ENCODE measurements around the gene GGTA1.

DNA sequence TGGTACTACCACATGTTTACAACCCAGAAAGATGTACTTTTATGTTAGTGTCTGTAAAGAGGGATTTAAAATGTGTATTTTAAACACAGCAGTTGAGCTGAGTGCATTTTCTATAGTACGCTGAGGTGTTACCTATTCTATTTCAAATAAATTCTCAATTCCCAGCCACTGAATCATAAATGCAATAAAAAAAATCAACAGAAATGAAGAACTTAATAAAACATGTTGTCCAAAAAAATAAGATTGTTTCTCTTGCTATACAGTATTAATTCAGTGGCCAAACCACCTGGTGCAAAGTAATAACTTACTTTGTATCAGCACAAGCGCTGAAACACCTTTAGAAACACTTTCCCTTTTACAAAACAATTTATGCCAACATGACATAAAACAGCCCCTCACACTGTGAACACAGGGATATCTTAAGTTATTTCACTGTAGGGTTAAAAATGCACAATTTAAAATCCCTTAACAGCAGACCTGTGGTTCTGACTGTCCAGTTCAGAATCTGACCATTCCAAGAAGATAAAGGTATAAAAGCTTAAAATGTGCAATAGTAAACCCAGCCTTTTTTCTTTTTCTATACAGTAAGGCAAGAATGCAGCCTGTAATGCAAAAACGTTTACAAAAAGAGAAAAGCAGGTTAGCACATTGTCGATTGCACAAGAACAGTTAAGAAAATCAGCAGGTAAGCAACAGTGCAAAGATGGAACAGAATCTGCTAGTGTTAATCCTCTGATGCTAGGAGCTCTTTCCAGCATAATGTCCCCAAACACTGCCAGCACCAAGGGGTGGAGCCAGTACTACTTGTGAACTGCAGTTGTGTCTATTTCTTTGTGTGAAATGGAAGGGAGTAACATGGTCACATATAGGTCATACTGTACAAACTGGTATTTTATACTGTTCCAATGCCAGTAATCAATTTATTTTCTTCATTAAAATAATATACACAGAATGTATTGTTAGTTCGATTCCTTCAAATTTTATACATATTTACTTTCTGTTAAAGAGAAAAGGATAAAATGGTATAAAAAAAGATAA is 21.6 kb downstream of the RAB14 start:
- PRO-cap = no peak
- RAMPAGE, long total RNA, 4 experiments = no peak in any of the 4 experiments

DNA sequence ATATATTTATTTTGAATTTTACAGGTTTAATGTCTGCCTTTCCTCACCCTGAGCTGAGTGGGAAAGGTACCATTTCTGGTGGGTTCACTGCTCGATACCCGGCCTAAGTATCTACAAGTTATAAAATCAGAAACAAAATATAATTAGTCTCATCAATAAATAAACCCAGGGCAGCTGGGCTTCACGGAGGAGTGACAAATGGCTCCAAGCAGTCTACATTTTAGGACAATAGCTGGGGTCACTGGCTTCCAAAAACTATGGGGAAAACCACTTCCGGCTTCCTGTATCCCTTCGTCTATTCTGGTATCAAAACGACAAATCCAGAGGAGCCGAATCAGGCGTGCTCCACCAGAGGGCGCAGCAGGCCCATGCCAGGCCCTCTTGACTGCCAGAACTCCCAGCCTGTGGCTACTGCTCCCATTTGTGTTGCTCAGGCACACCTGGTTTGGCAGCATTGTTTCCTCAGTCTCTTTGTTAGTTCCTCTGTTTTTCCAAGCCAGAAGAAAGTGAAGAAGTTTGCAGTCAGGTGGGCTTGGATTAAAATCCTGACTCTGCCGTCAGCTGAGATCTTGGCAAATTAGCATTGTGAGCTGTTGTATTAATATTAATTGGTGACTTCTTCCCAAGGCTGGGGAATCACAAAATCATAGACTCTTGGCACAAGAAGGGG is 11.5 kb upstream of the RAB14 start:
- PRO-cap = no peak
- RAMPAGE, long total RNA, 4 experiments = no peak in any of the 4 experiments

- PRO-cap = no peak
- RAMPAGE, long total RNA, 4 experiments = no peak in any of the 4 experiments
These were observed 6.9 kb upstream of the GSN start for GRCh38 chr9:121260934-121261577.

- PRO-cap = bidirectional peak, plus-strand start at chr9:121289281, minus-strand start at chr9:121289159; bidirectional peak, plus-strand start at chr9:121289520, minus-strand start at chr9:121289496
- RAMPAGE, long total RNA, 4 experiments = no peak in any of the 4 experiments
These were observed 21.2 kb downstream of the GSN start for GRCh38 chr9:121288811-121289857.

- PRO-cap = bidirectional peak, plus-strand start at chr9:121299831, minus-strand start at chr9:121299602
- RAMPAGE, long total RNA, 4 experiments = no peak in any of the 4 experiments
These were observed 31.7 kb downstream of the GSN start for GRCh38 chr9:121299366-121300441.

GRCh38 chr9:121332354-121332881 is 37.6 kb downstream of the STOM start:
- PRO-cap = no peak
- RAMPAGE, long total RNA, 4 experiments = start-site peak on the plus strand in 4 of 4 experiments, at chr9:121332444-121332636 at its widest, 311 to 1,206 reads per replicate

DNA sequence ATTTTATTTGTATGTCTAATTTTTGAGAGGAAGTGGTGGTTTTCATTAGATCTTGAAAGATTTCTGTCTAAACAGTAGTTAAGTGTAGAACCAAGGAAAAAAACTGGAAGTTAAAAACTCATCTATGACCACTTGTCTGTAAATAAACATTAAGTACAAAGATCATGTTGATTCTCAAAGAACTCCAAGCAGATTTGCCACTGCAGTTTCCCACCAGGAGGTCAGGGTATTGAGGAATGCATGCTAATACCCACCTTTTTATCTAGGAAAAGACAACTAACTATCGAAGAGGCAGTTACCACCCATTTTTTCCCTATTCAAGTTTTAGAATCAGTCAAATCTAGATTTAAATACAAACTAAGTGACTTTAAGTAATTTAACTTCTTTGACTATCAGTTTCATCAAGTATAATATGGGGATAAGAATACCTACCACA is 1.9 kb downstream of the STOM start:
- PRO-cap = no peak
- RAMPAGE, long total RNA, 4 experiments = no peak in any of the 4 experiments

GRCh38 chr9:121398061-121398882 is 28.2 kb upstream of the STOM start:
- PRO-cap = no peak
- RAMPAGE, long total RNA, 4 experiments = no peak in any of the 4 experiments

GRCh38 chr9:121484723-121485054 is 15.0 kb downstream of the GGTA1 start:
- PRO-cap = no peak
- RAMPAGE, long total RNA, 4 experiments = no peak in any of the 4 experiments

DNA sequence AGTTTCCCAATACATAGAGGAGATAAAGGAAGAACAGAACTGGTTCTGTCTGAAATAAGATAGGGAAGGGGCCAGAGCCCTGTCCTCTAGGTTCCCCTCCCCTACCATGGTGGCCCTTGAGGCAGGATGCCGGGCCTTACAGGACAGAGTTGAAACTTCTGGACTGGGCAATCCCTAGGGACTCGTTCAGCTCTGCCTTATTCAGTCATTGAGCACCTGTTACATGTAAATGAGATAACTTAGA is 1.6 kb downstream of the GGTA1 start:
- PRO-cap = no peak
- RAMPAGE, long total RNA, 4 experiments = no peak in any of the 4 experiments

GRCh38 chr9:121499194-121499634 is 430 bp downstream of the GGTA1 start:
- PRO-cap = unidirectional peak, plus-strand start at chr9:121499403
- RAMPAGE, long total RNA, 4 experiments = no peak in any of the 4 experiments

DNA sequence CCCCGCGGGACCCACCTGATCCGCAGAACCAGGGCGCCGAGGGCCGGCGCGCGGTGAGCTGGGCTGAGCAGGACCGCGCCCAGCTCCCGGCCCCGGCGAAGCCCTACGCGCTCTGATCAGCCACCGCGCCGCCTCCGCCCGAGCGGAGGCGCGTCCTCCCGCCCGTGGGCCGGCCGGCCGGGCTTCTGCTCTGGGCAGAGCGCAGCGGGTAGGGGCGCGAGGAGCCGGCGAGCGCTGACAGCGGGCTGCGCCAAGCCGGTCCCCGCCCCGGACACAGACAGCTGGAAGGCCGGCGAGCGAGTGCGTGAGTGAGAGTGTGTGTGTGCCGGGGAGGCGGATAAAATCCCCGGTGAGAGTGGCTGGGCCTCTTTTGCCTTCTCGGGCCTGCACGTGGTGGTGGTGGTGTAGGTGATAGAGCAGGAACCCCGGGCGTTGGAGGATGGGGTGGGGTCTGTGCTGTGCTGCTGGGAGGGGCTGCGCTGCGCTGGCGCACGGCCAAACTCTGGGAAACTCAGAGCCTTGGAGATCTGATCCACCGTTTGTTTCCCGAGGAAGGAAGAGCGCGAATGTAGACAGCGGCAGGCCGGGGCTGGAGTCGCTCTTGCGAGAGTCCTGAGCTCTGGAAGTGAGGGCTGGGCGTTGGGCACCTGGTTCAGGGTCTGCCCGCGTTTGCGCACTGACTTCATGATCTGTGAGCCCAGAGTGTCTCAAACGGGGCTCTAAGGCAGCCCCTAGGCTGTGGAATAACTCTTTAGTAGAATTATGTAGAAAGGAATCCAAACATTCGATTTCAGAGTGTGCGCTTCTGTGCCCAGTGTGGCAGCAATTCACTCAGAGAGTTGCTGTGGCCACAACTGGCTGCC is at the start of gene GGTA1:
Gene GGTA1 (minus strand): TSS at position 210 of the 863 bp plus-strand sequence.
- PRO-cap = bidirectional peak, plus-strand start at position 195 of the sequence, minus-strand start at position 114 of the sequence
- RAMPAGE, long total RNA, 4 experiments = start-site peak on the plus strand in 1 of 4 experiments, centred at position 200 of the sequence, 8 reads per replicate; start-site peak on the minus strand in 1 of 4 experiments, centred at position 105 of the sequence, 121 reads per replicate

DNA sequence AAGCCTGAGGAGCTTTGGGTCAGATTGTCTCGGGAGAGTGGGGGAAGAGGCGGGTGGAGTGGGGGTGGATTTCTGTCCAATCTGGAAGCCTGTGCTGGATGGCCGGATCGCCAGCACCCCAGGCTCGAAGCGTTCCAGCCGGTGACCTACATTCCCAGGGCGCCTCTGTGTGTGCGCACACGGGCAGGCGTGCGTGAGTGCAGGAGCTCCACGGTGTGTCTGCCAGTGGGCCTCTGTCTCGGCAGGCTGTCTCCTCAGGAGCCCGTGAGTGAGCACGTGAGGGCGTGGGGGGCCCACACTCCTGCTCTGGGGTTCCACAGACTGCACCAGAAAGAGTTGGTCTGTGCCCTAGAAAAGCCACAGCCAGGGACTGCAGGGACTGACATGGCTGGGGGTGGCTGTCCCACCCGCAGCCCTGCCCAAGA is 74.2 kb upstream of the DAB2IP start:
- PRO-cap = unidirectional peak, minus-strand start at position 221 of the sequence
- RAMPAGE, long total RNA, 4 experiments = no peak in any of the 4 experiments

- PRO-cap = no peak
- RAMPAGE, long total RNA, 4 experiments = no peak in any of the 4 experiments
These were observed 43.5 kb upstream of the DAB2IP start for GRCh38 chr9:121607611-121608645.

DNA sequence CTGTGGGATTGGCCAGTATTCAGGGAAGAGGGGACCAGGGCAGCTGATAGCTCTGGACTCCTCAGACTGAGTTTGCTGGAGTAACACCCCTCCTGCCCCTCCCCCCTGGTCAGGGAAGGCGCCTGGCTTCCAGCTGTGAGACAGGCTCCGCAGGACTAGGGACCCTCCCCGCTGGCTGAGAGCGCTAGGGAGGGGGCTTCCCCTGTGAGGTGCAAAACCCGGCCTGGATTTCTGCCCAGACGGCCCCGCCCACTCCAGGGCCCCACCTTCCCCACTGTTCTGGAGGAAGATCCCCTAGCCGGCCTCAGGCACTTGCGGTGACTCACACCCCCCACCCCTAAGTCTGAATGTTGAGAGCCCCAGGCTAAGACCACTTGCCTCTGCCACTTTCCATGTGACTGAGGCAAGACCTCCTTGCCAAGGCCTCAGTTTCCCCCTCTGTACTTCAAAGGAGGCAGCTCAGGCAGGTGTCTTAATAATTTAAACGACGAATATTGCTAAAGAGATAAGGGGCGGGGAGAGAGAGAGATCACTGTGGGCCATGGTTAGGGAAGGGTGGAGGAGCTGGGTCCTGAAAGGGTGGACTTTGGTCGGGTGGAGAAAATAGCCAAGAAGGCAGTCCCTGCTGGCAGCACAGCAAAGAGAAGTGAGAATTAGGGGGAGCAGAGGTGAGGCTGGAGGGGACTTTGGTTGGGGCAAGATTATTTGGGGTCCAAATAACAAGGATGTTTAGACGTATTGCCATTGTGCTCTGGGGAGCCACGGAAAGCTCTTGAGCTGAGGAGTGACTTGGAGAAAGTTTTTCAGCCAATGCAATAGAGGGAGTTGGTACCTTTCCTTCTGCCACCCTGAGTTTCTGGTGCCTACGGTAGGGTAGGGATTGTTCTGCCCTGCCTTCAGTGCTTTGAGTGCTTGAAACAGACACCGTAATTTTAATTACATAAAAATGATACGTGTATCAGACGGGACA is 960 bp upstream of the DAB2IP start:
- PRO-cap = no peak
- RAMPAGE, long total RNA, 4 experiments = no peak in any of the 4 experiments

DNA sequence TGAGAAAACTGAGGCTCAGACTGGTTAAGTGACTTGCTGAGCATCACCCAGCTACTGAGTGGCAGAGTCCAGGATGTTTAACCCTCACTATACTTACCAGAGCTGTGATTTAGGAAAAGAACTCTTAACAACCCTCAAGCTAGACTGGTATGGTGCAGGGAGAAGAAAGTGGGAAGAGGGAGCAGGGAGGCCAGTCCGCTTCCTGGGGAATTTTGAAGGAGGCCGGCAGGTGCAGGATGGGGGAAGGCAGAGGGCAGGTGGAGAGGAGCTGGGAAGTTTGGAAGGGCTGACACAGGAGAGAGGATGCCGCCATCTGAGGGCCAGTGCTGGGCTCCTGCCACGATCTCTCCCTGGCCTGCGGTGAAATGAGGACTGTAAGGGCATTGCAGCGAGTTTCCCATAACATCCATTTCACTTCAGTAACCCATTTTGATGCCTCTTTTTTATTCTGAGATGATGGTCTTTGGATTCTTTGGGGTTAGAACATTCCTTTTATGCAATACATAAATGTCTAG is 8.9 kb downstream of the DAB2IP start:
- PRO-cap = no peak
- RAMPAGE, long total RNA, 4 experiments = no peak in any of the 4 experiments

- PRO-cap = unidirectional peak, plus-strand start at chr9:121735238
- RAMPAGE, long total RNA, 4 experiments = no peak in any of the 4 experiments
These were observed 83.7 kb downstream of the DAB2IP start for GRCh38 chr9:121734837-121735732.

DNA sequence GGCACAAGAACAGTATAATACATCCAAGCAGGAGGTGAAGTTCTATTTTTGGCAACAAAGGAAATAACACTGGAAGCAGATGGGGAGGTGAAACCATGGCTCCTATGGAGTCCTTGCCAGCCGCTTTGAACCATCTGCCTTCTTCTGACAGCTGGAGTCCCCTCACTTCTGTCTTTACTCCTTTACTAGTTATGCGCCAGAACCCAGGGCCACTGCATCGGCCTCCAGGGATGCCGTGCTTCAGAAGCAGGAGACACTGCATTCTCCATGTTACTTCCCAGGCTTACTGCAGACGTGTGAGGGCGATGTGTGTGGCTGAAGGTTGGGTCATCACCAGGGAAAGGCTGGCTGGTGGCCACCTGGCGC is 77.8 kb downstream of the TTLL11 start:
- PRO-cap = no peak
- RAMPAGE, long total RNA, 4 experiments = no peak in any of the 4 experiments

GRCh38 chr9:122091851-122092168 is 1.3 kb downstream of the TTLL11 start:
- PRO-cap = no peak
- RAMPAGE, long total RNA, 4 experiments = no peak in any of the 4 experiments

GRCh38 chr9:122370464-122370657 is 463 bp upstream of the PTGS1 start:
- PRO-cap = no peak
- RAMPAGE, long total RNA, 4 experiments = no peak in any of the 4 experiments

Data from gastroesophageal sphincter (tissue), 4 donors.